Spinal cord (tissue), 3 donors: ENCODE data around the gene IL37.

DNA sequence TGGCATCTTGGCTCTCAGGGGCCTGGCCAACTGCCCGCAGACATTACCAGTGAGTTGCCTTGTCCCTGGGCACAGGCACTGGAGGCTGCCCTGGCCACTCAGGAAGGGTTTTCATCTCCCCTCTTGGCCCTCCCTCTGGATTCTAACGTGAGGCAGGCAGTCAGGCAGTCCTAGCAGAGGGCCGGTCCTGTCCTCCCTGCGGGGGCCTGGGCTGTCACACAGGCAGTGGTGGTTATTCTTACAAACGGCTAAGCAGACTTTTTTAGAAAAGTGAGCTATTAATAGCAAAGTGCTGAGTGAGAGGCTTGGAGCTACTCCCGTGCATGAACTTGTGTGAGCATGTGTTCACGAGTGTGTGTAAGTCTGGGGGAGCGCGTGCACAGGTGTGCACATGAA lies 234.7 kb downstream of the BCL2L11 start:
- PRO-cap, result no peak
- RAMPAGE, long total RNA, result no peak

DNA sequence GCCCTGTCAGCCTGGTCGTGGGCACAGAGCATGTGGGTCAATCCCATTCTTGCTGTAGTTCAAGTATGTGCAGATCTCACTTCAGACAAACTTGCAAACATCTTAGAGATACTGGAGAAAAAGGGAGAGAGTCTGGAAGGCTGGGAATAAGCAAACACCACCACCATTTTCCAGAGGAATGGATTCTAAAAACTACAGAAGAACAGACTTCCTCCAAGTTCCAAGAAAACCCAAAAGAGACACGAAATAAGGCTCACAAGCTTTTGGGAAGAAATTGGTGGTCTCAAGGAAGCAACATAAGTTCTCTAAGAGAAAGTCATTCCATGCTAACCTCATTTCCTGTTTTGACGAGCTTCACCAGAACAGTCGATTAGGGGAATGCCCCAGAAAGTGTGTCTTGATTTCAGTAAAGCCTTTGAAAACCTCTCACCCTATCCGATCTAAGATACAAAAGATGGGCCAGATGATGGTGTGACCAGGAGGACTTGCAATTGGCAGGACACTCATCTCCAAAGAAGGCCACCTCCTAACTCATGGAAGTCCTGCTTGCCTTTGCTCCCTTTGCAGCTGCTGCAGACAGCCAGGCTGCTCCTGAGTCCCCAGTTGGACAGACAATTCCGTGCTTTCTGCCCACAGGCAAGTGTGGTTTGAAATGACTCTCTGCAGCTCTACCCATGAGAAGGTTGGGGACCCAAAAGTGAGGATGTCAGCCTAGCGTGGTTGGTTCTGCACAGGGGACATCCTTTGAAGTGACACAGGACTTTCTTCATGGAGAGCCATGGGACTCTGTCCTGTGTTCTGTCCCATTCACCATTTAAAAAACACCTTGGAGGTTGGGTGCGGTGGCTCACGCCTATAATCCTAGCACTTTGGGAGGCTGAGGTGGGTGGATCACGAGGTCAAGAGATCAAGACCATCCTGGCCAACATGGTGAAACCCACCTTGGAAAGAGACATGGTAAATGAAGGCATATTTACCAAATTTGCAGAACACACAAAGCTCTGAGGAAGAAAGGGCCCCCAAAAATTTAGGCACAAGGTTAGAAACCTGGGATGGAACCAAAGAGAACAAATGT lies 304.2 kb downstream of the BCL2L11 start:
- PRO-cap, result no peak
- RAMPAGE, long total RNA, result no peak

GRCh38 chr2:111704349-111704782 lies 179.6 kb downstream of the ANAPC1 start:
- PRO-cap, result no peak
- RAMPAGE, long total RNA, result no peak

DNA sequence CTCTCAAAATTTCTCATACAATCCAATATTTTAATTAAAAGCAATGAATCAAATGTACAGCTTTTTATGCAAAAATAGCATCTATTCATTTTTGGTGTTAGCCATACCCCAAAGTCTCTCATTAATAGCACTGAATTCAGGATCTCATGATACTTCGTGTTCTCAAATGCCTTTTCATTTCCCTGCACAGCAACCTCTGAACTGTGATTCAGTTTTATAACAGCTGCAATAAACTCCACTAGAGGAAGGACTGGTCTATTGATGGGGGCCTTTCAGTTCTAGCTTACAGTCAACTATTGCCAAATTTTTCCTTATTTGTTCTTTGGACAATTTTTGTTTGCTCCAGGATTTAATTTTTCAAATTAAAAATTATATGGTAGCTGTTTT lies 4.8 kb upstream of the TMEM87B start:
- PRO-cap, result no peak
- RAMPAGE, long total RNA, result no peak

GRCh38 chr2:112137384-112138225 lies 580 bp upstream of the FBLN7 start:
- PRO-cap, result no peak
- RAMPAGE, long total RNA, result no peak

- PRO-cap, result no peak
- RAMPAGE, long total RNA, result no peak
These were observed 4.5 kb upstream of the ZC3H8 start for GRCh38 chr2:112259376-112259766.

GRCh38 chr2:112275789-112276879 lies 737 bp downstream of the ZC3H6 start:
- PRO-cap, result unidirectional peak, minus-strand start at chr2:112276164
- RAMPAGE, long total RNA, result no peak

DNA sequence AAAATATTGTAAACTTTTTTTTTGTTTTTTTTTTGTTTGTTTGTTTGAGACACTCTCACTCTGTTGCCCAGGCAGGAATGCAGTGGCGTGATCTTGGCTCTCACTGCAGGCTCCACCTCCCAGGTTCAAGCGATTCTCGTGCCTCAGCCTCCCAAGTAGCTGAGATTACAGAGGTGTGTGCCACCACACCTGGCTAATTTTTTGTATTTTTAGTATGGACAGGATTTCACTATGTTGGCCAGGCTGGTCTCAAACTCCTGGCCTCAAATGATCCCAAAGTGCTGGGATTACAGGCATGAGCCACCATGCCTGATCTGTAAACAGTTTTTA lies 40.1 kb downstream of the ZC3H6 start:
- PRO-cap, result no peak
- RAMPAGE, long total RNA, result no peak

- PRO-cap, result no peak
- RAMPAGE, long total RNA, result no peak
These were observed 574 bp upstream of the SLC20A1 start for GRCh38 chr2:112644949-112645781.

- PRO-cap, result no peak
- RAMPAGE, long total RNA, result no peak
These were observed 1.7 kb downstream of the SLC20A1 start for GRCh38 chr2:112647259-112647967.

DNA sequence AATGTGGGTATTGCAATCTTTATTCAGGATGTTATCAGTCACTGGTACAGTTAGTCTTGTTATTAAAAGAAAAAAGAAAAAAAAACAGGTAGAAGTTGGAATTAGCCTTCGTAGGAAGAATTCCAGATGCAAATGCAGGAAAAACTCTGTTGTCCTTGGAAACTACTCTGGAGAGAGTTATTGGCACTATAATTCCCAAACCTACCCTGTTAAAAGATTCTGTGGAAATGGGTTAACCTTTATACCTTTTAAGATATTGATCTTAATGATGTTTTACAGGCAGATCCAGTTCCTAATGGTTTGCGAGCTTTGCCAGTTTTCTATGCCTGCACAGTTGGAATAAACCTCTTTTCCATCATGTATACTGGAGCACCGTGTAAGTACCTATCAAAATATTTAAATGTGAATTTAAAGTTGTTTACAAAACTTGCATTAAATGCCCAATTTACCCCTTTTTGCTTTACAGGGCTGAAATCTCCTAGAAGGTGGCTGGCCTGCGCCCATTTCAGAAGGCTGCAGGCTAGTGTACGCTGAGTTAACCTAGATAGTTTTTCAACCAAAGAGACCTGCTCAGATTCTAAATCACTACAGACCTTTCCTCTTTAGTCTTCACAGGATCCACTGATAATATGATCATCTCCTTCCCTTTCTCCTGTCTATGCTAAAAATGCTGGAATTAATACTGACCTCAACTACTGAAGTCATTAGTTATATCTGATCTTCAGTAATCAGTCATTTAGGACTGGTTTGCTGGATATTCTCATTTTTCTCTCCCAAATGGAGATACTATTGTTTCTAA lies 6.9 kb downstream of the SLC20A1 start:
- PRO-cap, result no peak
- RAMPAGE, long total RNA, result no peak

DNA sequence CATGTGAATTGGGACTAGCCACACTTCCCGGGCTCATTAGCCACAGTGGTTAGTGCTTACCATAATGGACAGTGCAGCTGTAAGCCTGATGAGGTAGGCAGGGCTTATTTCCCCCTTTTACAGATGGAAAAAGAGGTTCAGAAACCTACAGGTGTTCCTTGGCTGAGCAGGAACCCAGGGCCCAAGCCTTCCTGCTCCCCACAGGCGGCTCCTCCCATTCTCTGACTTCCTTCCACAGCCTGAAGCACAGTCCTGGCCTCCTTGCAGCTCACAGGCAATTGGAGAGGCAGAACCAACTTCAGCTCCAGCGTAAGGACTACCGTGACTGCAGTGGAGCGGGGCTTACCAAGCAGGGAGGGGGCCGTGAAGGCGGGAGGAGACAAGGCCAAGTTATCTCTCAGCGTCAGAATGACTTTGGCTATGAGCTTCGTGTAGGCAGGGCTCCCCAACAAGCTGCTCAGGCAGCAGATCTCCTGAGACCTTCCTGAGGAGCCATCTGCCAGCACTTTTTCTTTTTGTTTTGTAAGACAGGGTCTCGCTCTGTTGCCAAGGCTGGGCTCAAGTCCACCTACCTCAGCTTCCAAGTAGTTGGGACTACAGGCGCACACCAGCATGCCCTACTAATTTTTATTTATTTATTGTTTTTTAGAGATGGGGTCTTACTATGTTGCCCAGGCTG lies 34.3 kb upstream of the NT5DC4 start:
- PRO-cap, result no peak
- RAMPAGE, long total RNA, result no peak

GRCh38 chr2:112911089-112911403 lies at the start of gene IL37:
IL37 (plus strand) TSS chr2:112911165.
- PRO-cap, result no peak
- RAMPAGE, long total RNA, result no peak

GRCh38 chr2:113230744-113231653 lies 47.7 kb downstream of the PAX8 start:
- PRO-cap, result no peak
- RAMPAGE, long total RNA, result no peak

DNA sequence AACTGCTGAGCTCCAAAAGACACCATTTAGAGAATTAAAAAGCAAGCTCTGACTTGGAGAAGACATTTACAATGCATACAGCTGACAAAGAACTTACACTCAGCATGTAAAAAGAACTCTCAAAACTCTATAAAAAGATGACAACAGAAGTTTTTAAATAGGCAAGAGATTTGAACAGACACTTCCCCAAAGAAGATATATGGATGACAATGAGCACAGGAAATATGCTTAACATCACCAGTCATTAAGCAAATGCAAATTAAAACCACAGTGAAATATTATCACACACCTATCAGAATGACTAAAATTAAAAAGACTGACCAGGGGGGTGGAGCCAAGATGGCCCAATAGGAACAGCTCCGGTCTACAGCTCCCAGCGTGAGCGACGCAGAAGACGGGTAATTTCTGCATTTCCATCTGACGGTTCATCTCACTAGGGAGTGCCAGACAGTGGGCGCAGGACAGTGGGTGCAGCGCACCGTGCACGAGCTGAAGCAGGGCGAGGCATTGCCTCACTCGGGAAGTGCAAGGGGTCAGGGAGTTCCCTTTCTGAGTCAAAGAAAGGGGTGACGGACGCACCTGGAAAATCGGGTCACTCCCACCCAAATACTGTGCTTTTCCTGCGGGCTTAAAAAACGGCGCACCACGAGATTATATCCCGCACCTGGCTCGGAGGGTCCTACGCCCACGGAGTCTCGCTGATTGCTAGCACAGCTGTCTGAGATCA lies 28.9 kb downstream of the RABL2A start:
- PRO-cap, result no peak
- RAMPAGE, long total RNA, result no peak

DNA sequence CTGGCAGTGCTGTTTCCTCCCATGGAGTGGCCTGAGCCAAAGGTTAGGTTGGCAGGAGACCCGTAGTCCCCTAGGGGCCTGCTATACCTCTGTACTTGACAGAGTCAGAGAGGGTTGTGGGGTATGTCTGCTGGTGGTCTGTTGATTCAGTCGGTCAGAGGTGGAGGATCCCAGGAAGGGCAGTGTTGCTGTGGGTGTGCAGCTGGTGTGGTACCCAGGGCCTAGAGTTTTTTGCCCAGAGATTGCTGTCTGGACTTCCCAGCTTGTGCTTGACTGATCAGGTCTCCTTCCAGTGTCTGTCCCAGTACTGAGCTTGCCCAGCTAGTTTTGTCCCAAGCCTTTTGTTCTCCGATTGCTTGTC lies 918.2 kb downstream of the DPP10 start:
- PRO-cap, result no peak
- RAMPAGE, long total RNA, result no peak

DNA sequence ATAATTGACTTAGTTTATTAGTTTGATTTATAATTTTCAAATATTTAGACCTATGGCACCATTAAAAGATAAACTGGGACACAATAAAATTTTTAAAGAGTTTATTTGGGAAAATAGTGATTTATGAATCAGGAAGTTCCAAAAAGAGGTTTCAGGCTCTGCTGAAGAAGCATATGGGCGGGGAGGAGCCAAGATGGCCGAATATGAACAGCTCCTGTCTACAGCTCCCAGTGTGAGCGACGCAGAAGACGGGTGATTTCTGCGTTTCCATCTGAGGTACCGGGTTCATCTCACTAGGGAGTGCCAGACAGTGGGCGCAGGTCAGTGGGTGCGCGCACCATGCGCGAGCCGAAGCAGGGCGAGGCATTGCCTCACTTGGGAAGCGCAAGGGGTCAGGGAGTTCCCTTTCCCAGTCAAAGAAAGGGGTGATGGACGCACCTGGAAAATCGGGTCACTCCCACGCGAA lies 289.2 kb upstream of the DDX18 start:
- PRO-cap, result no peak
- RAMPAGE, long total RNA, result no peak

GRCh38 chr2:117917220-117917690 lies 96.6 kb downstream of the CCDC93 start:
- PRO-cap, result no peak
- RAMPAGE, long total RNA, result no peak

DNA sequence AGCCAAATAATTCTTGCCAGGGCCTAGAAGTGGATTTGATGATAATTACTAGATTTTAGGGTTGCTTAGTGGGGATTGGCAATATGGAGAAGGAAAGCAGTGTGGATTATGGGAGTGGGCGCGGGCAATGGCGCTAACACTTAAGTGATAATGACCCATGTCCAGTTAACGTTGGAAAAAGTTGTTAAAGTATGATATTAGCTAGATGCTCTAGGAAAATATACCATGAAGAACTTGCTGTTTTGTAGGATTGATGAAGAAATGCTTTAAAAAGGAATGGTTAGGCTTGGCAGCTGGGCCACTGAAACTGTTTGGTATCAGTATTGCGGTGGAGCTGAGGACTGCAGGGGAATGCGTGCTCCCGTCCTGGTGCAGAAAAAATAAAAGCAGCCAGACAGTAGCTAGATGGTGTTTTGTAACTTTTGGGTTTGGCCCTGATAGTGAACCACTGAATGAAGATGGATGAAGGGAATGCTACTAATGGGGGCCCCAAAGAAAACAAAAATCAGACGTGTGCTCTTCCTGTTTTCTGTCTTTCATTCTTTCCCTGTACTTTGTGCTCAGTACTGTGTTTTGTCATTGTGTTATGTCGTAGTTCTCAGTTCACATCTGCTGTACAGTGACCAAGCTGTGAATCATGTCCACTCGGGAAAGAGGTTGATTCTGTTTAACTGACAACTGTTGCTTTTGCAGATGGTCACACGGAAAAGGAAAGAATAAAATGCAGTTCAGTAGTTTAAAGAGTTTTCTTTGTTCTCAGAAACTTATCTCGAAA lies 999 bp downstream of the INSIG2 start:
- PRO-cap, result no peak
- RAMPAGE, long total RNA, result no peak

- PRO-cap, result no peak
- RAMPAGE, long total RNA, result no peak
These were observed 222.7 kb downstream of the INSIG2 start for GRCh38 chr2:118310842-118311584.